ENCODE results near the genes SYP, FOXP3, PPP1R3F, GAGE12J, SSX2B and TSR2.

- CAGE, long polyA plus RNA, result no peak
- RRBS, result 35% methylated on average over 10 of the region's 52 CpGs
Observed at GRCh38 chrX:49199977-49200576, at the start of gene SYP. Gene SYP, minus strand, starts transcription at chrX:49200193.

DNA sequence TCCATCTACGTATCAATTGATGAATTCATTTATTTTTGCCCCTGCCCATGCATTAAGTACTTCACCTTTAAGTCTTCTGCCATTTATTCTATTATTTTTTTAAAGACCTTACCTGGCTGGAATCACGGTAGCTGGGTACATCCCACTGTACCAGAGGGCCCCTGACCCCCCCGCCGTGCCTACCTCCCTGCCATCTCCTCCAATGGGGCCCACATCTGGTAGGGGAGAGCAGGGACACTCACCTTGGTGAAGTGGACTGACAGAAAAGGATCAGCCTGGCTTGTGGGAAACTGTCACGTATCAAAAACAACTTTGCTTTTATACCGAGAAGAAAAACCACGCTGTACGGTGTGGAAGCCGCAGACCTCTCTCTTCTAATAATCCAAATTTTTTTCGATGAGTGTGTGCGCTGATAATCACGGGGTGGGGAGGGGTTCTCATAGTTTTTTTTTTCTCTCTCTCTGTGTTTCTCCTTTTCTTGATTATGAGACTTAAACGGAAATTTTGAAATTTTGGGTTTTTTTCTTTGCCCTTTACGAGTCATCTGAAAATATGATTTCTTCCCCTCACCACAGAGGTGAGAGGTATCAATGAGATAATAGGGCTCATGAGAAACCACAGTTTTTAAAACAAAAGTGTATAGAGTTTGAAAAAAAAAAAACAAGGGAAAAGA is at the start of gene FOXP3:
FOXP3 (minus strand) TSS at position 292 of the 673 bp plus-strand sequence.
- CAGE, long polyA plus RNA, result no peak
- RRBS, result no CpG with 5 or more reads among the region's 14 CpGs

DNA sequence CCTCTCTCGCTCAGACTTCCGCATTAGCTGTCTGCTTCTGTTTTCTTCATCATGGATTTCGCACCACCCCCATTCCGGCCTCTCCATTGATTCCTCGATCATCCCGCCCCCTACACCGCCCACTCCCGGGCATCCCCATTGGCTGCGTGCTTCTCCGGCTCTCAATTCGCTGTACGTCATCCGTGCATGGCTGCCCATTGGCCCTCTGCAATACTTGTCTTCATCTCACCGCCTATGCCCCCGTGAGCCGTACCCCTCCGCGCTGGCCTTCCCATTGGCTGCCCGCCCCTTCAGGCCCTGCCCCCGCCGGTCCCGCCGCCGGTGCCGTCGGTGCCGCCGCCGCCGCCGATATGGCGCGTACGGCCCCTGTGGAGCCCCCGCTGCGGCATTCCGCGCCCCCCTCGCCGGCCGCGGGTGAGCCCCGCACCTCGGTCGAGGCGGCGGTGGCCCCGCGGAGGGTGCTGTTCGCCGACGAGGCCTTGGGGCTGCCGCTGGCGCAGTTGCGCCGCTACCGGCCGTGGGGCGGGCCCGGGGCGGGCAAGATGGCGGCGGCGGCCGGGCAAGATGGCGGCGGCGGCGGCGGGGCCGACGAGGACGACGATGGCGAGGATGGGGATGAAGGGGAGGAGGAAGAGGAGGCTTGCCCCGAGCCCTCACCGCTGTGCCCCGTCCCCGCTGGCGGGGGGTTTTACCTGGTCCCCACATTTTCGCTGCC is at the start of gene PPP1R3F:
PPP1R3F (plus strand) TSS at position 274 of the 715 bp plus-strand sequence.
- CAGE, long polyA plus RNA, result no peak
- RRBS, result 14% methylated on average over 16 of the region's 81 CpGs

DNA sequence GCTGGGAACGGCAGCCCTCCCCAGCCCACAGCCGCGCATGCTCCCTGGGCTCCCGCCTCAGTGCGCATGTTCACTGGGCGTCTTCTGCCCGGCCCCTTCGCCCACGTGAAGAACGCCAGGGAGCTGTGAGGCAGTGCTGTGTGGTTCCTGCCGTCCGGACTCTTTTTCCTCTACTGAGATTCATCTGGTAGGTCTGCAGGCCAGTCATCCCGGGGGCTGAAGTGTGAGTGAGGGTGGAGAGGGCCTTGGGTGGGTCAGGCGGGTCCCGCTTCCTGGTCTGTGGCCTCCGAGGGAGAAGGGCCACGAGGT is at the start of gene GAGE12J:
GAGE12J (plus strand) TSS at position 80 of the 309 bp plus-strand sequence.
- CAGE, long polyA plus RNA, result no peak
- RRBS, result no CpG with 5 or more reads among the region's 17 CpGs

- CAGE, long polyA plus RNA, result no peak
- RRBS, result no CpG with 5 or more reads among the region's 5 CpGs
Observed at GRCh38 chrX:49926116-49926830, 3.9 kb downstream of the CLCN5 start.

- CAGE, long polyA plus RNA, result no peak
- RRBS, result no CpG with 5 or more reads among the region's 2 CpGs
Observed at GRCh38 chrX:50068133-50068811, 132.5 kb downstream of the AKAP4 start.

GRCh38 chrX:50770913-50771292 is 43.1 kb downstream of the SHROOM4 start:
- CAGE, long polyA plus RNA, result no peak
- RRBS, result no CpG with 5 or more reads among the region's 2 CpGs

DNA sequence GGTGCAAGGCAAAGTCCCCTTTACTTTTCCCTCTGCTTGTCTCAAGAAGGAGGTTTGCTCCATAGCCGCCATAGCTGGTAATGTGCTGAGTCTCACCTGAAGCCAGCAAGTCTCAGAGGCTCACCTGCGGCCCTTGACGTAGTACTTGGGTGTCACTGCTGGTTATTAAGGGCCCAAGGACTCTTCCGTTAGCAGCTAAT is 142.6 kb downstream of the BMP15 start:
- CAGE, long polyA plus RNA, result no peak
- RRBS, result no CpG with 5 or more reads among the region's 4 CpGs

GRCh38 chrX:51810386-51810847 is 67.2 kb downstream of the GSPT2 start:
- CAGE, long polyA plus RNA, result no peak
- RRBS, result no CpG with 5 or more reads among the region's 2 CpGs

- CAGE, long polyA plus RNA, result no peak
- RRBS, result no CpG with 5 or more reads among the region's 20 CpGs
Observed at GRCh38 chrX:52750963-52751537, at the start of gene SSX2B. Gene SSX2B, plus strand, starts transcription at chrX:52751252.

DNA sequence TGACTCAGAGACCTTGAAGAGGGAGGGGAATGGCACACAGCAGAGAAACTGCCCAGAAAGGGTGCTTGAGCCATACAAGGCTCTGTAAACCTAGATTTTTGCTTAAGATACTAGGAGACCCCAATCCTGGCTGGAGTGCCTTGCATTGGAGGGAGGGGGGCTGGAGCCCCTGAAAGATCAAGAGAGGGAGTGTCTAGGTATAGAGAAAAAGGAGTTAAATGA is 1.4 kb downstream of the TSPYL2 start:
- CAGE, long polyA plus RNA, result no peak

- CAGE, long polyA plus RNA, result no peak
- RRBS, result no CpG with 5 or more reads among the region's 7 CpGs
Observed at GRCh38 chrX:53374119-53374841, 48.2 kb downstream of the SMC1A start.

DNA sequence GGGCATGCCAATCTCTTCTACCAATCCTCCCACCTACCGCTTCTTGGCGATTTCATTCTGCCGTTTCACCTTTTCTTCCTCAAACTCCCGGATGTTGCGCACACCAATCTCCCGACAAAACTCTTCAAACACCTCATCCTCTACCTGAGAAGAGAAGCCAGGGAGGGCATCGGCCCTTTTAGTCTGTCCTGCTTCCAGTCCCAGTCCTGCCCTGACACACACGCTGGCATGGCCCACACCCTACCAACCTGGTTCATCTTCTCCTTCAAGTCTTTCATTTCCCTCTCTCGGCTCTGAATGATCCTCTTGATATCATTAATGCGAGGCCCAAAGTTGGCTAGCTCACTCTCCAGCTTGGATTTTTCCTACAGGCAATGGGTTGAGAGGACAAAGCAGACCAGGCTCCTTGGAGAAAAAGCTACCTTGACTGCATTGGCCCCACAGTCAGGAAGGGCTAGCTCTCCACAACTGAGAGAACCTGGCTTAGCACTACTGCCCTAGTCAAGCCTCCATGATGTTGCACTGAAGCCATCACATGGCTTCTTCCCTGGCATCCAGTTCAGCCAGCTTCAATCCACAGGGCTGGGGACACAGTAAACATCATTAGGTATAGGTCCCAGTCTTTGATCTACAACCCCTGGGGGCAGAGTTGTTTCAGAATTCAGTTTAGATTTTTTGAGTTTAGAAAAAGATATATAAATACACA is 18.8 kb downstream of the SMC1A start:
- CAGE, long polyA plus RNA, result no peak
- RRBS, result no CpG with 5 or more reads among the region's 10 CpGs

DNA sequence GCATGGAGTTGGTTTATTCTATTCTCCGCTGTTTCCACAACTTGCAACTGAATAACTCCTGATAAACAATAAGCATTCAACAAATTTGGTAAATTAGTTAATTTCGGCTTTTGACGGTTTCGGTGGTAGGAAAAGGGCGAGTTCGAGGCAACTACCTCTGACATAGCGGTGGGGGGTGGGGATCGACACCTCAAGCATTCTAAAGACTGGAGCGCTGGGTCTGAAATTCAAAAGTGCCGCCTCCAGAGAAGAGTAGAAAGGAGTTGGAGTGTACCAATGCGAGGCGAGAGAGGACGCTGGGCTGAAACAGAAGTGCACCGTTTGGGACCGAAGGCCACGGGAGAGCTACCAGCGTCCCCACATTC is 732 bp downstream of the SMC1A start:
- CAGE, long polyA plus RNA, result no peak
- RRBS, result no CpG with 5 or more reads among the region's 17 CpGs

DNA sequence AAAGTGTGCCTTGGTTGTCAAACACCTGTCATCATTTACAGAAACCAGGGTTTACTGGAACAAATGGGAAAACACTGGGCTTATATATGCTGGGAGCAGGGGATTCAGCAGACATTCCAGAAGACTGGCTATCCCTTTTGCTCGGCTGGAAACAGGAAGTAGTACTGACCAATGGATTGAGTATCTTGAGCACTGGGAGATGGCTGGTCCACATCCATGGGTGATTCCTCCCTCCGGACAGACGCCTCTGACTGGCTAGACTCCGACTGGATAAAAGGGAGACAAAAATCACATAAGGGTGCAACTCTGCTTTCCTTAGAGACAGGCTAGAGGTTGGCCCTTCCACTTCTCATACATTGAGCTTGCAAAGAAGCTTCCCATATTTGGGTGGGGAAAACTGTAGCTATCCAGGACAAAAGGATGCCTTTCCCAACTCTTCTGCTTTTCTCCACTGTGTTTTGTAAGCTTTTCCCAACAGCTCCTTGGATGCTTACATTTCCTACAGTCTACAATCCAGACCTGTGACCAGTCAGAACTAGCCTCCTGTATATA is 108.2 kb upstream of the HSD17B10 start:
- CAGE, long polyA plus RNA, result no peak
- RRBS, result no CpG with 5 or more reads among the region's 4 CpGs

DNA sequence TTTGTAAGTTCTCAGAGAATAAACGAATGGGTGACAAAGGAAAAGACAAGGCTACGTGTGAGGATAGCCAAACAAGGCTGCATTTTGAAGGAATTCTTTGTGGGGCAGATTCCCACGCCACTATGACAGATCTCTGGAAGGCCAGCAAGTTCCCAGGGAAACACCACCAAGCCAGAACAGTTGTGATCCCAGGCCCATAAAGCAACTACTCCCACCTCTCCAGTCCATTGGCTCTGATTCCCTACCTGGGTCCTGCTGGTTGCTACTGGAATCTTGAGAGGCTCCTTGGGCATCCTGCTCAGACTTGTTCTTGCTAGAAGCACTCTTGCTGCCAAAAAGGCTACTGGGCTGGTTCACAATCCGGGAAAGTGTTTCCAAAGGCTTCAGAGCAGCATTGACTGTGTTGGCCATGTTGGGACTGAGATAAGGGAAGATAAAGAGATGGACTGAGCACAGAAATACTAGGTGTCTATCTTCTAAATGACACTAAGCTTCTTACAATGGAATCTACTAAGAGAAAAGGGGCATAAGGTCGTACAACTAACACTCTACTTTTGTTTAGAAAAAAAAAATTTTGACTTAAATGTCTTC is 121.6 kb downstream of the HUWE1 start:
- CAGE, long polyA plus RNA, result no peak
- RRBS, result no CpG with 5 or more reads among the region's 5 CpGs

DNA sequence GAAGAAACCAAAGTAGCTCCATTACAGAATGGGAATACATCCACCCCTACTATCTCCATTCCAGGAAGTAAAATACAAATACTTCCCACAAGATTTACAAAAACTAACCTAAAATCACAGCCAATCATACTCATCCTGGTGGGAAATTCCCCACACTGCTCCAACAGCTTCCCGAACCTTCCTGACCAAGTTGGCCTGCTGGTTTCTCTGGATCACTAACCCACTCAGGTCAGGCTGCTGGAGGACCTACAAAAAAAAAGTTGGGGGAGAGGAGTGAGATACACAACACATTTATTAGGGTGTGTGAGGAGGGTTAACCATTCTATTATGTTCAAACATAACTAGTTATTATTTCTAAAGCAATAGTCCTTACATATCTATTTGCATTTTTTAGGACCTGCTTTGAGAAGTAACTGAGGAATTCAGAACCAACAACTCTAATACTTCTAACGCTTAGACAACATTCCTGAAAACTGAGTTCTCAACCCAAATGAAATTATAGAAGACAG is 6.5 kb downstream of the HUWE1 start:
- CAGE, long polyA plus RNA, result no peak
- RRBS, result no CpG with 5 or more reads among the region's 2 CpGs

GRCh38 chrX:53937441-53938629 is 106.4 kb downstream of the PHF8 start:
- CAGE, long polyA plus RNA, result no peak
- RRBS, result no CpG with 5 or more reads among the region's 17 CpGs

GRCh38 chrX:54042425-54043273 is 1.6 kb downstream of the PHF8 start:
- CAGE, long polyA plus RNA, result no peak
- RRBS, result 9% methylated on average over 10 of the region's 35 CpGs

DNA sequence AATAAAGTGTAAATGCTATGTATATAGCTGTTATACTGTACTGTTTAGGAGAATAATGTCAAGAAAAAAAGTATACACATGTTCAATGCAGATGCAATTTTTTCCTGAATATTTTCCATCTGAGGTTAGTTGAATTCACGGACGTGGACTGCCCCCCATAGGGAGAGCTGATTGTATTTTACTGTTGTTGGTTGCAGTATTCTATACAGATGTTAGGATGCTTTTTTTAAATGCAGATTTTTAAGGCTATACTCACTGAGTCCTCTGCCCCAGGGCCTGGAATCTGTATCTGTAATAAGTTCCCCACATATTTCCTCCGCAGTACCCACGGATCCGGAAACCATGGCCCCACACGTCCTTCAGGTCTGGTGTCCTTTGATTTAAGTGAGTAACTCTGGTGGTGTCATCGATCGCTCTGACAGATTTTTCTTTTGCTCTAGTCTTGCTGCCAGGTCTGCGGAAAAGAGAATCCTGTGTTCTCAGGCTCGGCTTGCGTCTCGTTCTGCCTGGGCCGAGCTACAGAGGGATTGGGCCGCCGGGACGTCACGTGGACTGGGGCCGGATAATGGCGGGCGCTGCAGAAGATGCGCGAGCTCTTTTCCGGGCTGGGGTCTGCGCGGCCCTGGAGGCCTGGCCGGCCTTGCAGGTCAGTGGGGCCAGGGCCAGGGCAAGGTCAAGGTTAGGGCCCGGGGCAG is at the start of gene TSR2:
TSR2 (plus strand) TSS at position 548 of the 695 bp plus-strand sequence.
- CAGE, long polyA plus RNA, result no peak
- RRBS, result 49% methylated on average over 7 of the region's 27 CpGs

All from mammary epithelial cell (primary cell).